Thoracic aorta endothelial cell (primary cell): ENCODE measurements around a stretch of chr12.

GRCh38 chr12:5010045-5010504 lies 33.6 kb upstream of the KCNA5 start:
- CAGE, long polyA plus RNA, result no peak

GRCh38 chr12:5244603-5245117 lies 187.2 kb upstream of the NTF3 start:
- CAGE, long polyA plus RNA, result no peak

GRCh38 chr12:5309499-5310230 lies 122.2 kb upstream of the NTF3 start:
- CAGE, long polyA plus RNA, result no peak

- CAGE, long polyA plus RNA, result no peak
Measured at GRCh38 chr12:5437067-5437596, 5.2 kb downstream of the NTF3 start.

DNA sequence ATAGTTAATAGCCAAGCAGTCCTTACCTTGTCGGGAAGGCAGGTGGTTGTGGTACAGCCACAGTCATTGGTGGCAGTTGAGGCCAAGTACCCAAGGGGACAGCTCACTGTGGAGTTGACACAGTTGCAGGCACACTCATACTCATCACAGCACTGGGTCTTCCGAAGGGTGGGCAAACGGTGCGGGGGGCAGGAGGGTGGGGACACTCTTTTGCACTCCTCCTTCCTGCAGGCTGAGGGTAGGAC lies 36.6 kb upstream of the ANO2 start:
- CAGE, long polyA plus RNA, result no peak

- CAGE, long polyA plus RNA, result no peak
Measured at GRCh38 chr12:6056254-6056906, 68.1 kb downstream of the VWF start.

GRCh38 chr12:6204499-6205663 lies 4.7 kb downstream of the CD9 start:
- CAGE, long polyA plus RNA, result no peak

- CAGE, long polyA plus RNA, result no peak
Measured at GRCh38 chr12:6224404-6225287, 24.4 kb downstream of the CD9 start.

GRCh38 chr12:6266136-6266870 lies 44.2 kb upstream of the PLEKHG6 start:
- CAGE, long polyA plus RNA, result no peak

DNA sequence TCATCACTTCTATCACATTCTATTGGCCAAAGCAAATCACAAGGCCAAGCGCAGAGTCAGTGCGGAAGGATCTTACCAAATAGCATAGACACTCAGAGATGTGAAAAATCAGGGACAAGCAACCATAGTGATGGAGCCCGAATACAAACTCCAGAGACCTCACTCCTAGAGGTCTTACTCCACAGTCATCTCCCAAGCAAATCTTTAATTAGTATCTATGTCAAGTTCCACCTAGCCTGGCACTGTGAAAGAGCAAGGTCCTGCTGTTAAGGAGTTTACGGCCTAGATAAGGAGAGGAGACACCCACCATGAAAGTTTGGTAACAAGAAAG lies 7.5 kb upstream of the PLEKHG6 start:
- CAGE, long polyA plus RNA, result no peak

DNA sequence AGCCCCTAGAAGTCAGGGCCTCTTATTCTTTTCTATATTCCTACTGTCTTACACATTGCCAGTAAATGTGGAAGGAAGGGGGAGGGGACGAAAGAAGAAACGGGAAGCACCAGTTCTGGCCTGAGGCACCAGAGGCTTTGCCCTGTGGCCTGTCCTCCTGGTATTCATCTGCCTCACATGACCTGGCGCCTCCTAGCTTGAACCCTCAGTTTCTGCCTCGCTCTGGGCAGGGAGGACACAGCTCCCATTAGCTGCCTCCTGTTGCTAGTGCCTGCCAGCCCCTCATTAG lies 3.0 kb upstream of the PLEKHG6 start:
- CAGE, long polyA plus RNA, result no peak

- CAGE, long polyA plus RNA, result no peak
Measured at GRCh38 chr12:6333075-6333963, 8.6 kb downstream of the TNFRSF1A start.

DNA sequence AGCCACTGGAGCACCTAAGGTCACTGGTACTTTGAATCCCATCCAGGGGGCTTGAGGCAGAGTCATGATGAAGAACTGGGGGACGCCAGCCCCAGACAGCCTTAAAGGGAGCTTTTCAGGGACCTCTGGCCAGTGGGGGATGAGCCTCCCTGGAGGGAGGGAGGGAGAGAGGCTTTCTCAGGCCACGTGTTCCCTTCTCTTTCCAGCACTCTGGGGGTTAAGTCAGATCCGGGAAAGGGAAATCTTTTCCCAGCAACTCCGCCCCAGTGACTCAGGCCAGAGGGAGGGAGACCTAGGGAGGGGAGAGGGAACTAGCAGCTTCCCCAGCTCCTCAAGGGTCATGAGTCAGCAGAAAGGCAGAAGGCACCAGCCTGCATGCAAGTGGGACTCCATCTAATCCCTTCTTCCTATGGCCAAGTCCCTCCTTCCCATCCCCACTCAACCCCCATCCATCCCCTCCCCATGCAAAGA lies 5.8 kb downstream of the TNFRSF1A start:
- CAGE, long polyA plus RNA, result no peak

- CAGE, long polyA plus RNA, result no peak
Measured at GRCh38 chr12:6336961-6337588, 4.8 kb downstream of the TNFRSF1A start.

GRCh38 chr12:6363172-6364341 lies 11.8 kb downstream of the SCNN1A start:
- CAGE, long polyA plus RNA, result no peak

DNA sequence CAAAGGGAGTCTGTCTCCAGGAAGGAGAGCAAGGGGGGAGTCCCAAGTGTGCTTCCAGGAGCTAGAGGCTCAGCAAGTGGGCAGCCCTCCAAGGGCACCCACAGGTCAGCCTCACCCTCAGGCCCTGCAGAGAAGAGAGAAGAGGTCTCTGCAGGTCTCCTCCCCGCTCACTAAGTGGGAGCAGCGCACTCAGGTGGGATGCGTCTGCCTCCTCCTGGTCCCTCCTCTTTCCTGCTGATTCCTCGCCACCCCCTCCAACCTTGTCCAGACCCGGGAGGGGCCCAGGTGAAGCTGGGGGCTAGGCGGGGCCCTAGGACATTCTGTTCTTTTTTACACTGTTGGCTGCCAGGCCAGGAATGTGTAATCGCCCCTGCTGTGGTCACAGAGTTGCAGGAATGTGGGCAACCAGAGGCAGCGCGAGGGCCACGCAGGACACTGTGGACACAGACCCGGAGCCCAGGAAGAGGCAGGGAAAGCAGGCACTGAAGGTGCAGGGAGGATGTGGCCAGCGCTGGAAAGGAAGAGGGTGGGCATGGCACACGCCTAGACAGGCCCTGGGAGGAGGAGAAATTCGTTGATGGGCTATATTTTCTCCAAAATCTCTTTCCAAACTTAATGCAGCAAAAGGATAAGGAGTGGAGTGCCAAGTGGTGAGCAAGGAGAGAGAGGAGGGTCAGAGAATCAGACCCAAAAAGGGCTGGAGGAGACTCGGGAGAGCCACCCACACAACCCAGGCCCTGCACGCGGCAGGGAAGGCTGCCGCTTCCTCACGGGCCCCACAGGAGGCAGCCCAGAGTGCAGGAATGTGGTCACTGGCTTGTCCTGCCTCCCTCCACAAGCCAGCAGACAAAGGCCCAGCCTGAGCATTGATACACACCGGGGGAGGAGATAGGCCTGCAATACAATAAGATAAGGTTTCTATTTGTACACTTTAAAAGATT lies 913 bp upstream of the SCNN1A start:
- CAGE, long polyA plus RNA, result no peak

DNA sequence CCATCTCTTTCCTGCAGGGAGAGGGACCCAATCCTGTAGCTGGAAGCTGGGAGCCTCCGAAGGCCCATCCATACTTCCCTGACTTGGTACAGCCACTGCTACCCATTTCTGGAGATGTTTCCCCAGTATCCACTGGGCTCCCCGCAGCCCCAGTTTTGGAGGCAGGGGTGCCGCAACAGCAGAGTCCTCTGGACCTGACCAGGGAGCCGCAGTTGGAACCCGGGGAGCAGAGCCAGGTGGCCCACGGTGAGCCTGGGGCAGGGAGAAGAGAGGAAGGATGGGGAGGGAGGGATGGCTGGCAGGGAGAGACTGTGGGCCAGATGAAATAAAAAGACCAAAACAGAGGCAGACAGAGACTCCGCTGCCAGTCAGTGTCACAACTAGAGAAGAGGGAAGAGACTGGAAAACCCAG lies 6.1 kb downstream of the LTBR start:
- CAGE, long polyA plus RNA, result no peak

DNA sequence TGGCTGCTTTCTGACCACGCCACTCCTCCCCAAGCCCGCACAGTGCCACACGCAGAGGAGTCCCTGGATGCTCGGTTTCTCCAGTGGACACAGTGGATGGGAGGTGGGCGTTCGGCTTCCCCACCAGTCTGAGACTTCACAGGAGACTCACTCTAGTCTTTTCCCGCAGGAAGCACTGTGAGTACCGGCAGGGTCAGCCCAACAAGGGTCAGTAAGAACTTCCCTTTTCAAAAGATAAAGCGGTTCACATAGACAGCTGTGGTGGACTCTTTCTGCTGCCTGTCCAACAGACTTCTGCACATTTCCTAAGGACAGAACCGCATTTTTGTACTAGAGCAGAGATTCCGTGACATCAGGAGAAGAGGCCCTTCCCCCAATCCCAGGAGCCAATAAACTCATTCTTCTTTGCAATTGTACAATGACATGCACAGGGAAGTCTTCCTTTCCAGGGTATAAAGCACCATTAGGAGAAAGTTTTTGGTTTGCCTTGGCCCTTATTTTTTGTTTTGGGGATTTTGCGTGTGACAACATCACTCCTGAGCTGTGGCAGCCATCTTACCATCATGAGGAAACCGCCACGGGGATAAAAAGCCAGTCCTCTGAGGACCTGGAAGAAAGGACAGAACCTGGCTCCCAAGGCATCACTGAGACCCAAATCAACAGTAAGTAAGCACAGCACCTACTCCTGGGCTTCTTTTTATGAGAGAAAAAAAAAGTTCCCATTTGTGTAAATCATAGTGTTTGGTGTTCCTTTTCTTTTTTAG lies 10.6 kb downstream of the LTBR start:
- CAGE, long polyA plus RNA, result no peak

GRCh38 chr12:6457197-6457828 lies 5.5 kb downstream of the TAPBPL start:
- CAGE, long polyA plus RNA, result no peak

- CAGE, long polyA plus RNA, result no peak
Measured at GRCh38 chr12:6470106-6470516, 366 bp downstream of the VAMP1 start.